Pericardium (tissue), 1 donor: ENCODE measurements around the gene PHC3.

- RRBS, result no CpG with 5 or more reads among the region's 4 CpGs
Observed at GRCh38 chr3:169112056-169112506, 551.4 kb downstream of the MECOM start.

DNA sequence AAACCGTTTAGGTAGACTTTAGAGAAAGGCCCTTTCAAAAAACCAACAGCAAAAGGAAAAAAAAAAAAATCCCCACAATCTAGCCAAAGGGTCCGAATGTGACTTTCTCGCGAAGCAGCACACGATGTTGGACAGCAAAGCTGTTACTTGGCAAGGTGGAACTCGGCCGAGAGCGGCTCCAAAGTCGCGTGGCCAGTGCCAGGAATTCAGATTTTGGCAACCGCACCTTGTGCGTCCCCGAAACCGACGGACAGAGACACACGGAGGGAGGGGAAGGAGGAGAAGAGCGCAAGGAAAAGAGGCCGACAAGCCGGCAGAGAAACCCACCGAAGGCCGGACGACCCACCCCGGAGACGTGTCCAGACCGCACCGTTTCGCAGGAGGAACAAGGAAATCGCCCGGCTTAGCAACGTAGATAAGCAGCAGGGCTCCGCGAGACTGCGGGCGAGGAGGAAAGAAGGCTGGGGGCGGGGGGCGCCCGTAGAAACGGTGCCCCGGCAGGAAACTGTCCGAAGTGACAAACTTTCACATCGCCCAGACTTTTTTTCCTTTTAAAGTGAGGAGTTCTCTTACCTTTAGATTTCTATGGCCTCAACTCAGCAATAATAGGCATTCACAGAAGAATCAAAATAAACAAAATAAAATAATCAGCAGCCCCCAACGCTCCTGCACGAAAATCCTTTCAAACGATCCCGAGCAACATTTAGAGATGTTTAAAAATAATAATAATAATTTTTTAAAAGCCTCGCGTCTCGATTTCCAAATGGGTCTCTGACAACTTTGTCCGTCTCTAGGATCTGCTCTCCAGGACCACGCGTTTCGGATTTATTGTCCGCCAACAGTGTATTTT, 517.1 kb downstream of the MECOM start:
- RRBS, result 4% methylated on average over 15 of the region's 53 CpGs

GRCh38 chr3:169232810-169233353, 430.6 kb downstream of the MECOM start:
- RRBS, result no CpG with 5 or more reads among the region's 4 CpGs

DNA sequence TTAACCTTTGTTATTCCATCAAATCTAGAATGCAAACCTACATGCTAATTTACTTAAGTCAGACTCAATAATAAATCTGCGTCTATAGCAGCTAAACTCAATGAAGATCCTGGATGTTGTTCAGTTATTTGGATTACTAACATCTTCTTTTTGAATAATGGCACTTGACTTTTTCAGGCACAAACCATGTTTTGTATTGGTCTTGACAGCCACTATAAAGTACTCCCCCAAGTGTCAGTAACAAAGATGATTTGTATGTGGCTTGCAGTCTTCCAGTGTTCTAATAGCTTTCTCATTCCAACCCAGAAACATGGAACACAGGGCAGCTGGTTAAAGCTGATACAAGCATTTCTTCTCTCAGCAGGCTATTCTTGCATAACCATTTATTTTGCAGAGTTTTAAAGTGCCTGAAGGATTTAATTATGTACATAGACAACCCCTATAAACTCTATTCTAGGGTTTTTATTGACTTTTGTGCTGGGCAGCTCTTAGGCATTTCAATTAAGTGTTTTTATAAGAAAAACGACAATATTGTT, 420.4 kb downstream of the MECOM start:
- RRBS, result no CpG with 5 or more reads among the region's 2 CpGs

GRCh38 chr3:169421468-169422094, 241.9 kb downstream of the MECOM start:
- RRBS, result no CpG with 5 or more reads among the region's 5 CpGs

- RRBS, result no CpG with 5 or more reads among the region's 2 CpGs
Observed at GRCh38 chr3:169539927-169540821, 123.3 kb downstream of the MECOM start.

DNA sequence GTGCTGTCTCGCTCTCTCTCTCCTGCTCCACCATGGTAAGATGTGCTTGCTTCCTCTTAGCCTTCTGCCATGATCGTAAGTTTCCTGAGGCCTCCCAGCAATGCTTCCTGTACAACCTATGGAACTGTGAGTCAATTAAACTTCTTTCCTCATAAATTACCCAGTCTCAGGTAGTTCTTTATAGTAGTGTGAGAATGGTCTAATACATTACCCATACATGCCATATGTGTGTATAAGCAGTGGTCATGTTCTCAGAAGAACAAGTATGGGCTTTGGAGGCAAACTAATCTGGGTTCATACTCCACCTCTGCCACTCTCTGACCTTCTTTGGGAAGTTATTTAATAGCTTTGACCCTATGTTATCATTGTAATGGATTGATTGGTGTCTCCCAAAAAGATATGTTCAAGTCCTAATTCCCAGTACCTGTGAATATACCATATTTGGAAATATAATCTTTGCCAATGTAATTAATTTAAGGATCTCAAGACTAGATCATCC, 116.2 kb downstream of the MECOM start:
- RRBS, result no CpG with 5 or more reads among the region's 2 CpGs

DNA sequence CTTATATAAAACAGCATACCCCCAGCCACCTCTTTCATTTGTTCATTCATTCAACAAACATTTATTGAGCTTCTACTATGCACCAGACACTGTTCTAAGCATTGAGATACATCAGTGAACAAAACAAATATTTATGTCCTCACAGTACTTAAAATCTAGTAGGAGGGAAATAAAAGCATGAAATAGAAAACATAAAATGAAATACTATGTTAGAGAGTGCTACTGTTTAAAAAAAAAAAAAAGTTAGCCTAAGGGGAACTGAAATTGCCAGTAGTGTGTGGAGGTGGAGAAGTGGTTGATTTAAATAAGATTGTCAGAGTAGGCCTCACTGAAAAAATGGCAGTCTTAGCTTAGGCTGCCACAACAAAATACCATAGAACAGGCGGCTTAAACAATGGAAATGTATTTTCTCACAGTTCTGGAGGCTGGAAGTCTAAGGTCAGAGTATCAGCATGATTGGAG, 23.3 kb upstream of the LRRC34 start:
- RRBS, result no CpG with 5 or more reads among the region's 1 CpG

DNA sequence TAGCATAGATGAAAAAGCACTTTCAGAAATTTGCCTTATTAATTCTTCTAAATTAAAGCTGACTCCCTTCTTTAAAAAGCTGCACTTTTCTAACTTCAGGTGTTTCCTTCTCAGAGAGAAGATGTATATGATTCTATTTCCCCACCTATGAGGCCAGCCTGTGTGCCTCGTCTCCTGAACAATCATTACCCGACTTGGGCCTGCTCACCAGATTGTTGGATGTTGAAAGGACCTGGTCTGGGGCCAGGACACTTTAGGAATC, 16.8 kb upstream of the LRRC31 start:
- RRBS, result no CpG with 5 or more reads among the region's 2 CpGs

DNA sequence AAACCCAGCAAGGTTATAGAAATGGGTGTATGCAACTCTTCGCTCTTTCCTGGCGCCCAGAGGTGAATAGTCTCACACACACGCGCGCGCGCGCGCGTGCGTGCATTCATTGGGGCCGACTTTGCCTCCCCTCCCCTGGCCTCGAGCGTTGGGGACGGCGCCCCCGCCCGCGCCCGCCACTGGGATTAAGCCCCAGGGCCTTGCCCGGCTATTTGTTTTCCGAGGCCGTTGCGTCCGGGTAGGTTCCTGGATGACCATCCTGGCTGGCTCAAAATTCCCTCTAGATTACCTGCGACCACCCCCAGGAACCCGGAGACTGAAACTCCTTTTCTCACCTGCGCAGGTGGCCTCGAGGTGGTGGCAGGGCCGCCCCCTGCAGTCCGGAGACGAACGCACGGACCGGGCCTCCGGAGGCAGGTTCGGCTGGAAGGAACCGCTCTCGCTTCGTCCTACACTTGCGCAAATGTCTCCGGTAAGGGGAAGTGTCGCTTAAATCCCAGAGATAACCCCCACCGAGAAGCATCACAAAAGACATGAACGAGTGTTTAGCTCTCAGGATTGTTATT, 860 bp downstream of the GPR160 start:
- RRBS, result 10% methylated on average over 14 of the region's 45 CpGs

DNA sequence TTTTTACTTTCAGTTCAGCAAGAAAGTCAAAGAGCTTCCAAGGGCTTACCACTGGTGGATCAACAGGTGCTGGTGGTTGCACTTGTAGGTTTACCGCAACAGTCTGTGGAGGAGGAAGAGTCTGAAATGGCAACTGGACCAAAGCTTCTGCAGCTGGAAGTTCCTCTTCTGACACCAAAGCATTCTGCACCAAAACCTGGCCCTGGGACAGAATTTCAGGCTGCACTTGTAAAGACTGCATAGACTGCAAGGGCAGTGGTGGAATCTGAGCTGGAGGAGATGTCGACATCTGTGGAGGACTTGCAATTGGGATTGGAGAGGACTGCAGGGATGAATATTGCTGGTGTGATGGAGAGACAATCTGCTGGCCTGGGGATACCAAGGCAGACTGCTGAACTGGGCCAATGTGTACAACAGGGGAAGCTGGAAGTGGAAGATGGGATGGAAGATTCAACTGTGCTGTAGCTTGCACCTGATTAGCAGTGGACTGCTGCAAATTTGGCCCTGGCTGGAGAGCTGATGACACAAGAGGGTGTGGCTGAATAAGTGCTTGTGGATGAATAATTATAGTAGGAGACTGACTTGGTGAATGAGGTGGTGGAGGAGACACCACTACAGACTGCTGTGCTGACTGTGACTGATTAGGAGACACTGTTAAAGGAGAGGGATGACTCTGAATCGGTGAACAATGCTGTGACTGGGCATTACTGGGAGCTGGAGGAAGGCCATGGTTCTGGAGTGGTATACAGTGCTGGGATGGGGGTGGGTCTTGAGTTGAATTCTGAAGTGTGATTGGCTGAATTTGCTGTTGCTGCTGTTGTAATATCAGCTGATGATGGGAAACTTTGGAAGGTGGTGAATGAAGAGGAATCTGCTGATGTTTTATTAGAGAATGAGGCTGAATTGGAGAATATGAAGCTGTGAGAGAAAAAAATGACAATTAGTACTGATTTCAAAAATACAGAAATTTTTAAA, 52.6 kb downstream of the PHC3 start:
- RRBS, result no CpG with 5 or more reads among the region's 3 CpGs

GRCh38 chr3:170181181-170182061, at the start of gene PHC3:
PHC3 (minus strand) TSS chr3:170181733.
- RRBS, result 1% methylated on average over 30 of the region's 61 CpGs

DNA sequence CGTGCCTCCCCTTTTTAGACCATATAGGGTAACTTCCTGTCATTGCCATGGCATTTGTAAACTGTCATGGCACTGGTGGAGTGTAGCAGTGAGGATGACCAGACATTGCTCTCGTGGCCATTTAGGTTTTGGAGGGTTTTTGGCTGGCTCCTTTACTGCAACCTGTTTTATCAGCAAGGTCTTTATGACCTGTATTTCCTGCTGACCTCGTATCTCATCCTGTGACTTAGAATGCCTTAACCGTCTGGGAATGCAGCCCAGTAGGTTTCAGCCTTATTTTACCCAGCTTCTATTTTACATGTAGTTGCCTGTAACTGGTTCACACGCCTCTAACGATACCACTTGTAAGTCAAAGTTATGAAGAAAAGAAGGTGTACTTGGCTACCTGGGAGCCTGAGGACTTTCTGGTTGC, 13.6 kb upstream of the SKIL start:
- RRBS, result no CpG with 5 or more reads among the region's 6 CpGs

GRCh38 chr3:170390987-170391360, 27.7 kb upstream of the CLDN11 start:
- RRBS, result no CpG with 5 or more reads among the region's 1 CpG

DNA sequence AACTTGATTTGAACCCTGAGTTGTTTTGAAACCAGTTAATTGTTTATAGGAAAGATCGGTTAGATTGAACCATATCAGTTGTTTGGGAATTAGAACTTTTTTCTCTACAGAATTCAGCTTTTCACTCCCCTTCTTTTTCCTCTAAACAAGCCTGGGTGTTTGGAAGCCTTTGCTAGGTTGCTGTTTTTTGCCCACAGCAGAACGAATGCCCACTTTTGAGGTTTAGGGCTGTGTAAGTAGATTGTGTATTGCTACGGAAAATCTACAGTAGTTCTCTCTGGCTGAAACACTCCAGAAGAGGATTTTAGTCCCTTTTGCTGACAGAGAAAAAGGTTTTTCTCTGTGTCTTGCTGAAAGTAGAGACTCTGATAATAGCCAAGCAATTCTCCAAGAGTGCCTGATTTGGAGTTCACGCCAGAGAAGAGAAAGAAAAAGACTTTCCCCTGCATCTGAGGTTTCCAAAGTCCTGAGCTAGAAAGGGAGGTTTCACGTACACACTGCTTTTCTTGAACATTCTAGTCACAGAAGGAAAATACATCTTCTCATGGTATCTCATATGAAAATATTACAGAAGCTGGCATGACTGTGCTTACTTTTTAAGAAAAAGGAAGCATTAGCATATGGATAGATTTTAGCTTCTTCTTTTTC, 11.3 kb downstream of the CLDN11 start:
- RRBS, result no CpG with 5 or more reads among the region's 5 CpGs

GRCh38 chr3:170726407-170727097, 140.7 kb upstream of the SLC7A14 start:
- RRBS, result no CpG with 5 or more reads among the region's 4 CpGs

DNA sequence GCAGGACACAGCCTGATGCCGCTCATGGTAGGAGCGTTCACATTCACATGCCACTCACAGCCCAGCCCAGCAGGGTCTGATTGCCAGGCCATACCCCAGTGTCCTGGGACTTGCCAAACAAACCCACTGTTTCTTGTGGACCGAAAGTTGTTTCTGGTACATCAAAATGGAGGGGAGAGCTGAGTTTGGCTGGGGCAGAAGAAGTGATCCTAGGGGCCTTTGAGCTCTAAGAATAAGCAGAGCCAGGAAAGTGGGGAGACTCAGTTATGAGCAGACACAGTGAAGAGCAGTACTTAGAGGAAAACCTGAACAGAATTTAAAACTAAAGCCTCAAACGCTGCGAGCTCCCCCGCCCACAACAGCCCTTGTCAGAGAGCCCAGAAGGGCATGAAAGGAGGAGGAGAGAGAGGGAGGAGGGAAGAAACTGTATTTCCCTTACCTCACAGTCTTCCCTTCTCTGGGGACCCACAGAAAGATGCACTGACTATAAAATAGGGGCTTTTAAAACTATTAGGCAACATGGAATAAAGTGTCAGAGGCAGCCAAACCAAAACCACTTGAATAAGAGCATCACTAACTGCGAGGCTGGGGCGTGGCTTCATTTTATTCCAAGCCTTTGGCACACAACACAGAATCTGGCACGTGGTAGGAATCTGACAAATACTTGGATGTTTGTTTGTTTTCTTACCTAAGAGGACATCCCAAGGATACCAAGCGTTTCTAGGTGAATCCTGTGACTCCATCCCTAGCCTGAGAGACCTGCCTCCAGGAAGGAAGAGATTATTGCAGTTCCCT, 129.0 kb downstream of the RPL22L1 start:
- RRBS, result no CpG with 5 or more reads among the region's 10 CpGs

- RRBS, result no CpG with 5 or more reads among the region's 2 CpGs
Observed at GRCh38 chr3:170778615-170779027, 91.4 kb downstream of the RPL22L1 start.

GRCh38 chr3:171025365-171026061, 1.0 kb downstream of the SLC2A2 start:
- RRBS, result no CpG with 5 or more reads among the region's 3 CpGs

GRCh38 chr3:171027717-171029061, 1.7 kb upstream of the SLC2A2 start:
- RRBS, result 0% methylated on average over 2 of the region's 48 CpGs